ENCODE measurements around the genes MID2 and RTL9.

DNA sequence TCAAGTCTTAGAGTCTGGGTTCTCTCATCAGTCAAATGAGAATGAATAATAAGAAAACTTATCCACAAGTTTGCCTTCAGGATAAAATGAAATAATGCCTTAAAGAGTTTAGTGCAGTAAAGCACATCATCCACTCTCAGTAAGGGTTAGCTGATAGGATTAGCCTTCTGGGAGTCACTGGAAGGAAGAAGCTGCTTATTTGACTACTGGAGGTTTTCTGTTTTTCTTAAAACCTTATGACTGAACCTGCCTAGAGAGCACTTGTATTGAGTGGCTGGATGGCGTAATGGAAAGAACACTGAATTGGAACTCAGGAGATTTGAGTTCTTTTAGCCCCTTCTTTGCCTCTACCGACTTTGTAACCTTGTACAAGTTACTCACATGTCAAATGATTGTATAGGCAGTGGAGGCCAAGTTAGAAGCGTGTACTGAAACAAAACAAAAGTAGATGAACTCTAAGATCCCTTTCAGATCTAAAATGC is 1.9 kb downstream of the RNF128 start:
- RAMPAGE, long total RNA: no peak
- RRBS: no CpG with 5 or more reads among the region's 3 CpGs

GRCh38 chrX:106772847-106773195 is 29.7 kb upstream of the TBC1D8B start:
- RAMPAGE, long total RNA: no peak
- RRBS: no CpG with 5 or more reads among the region's 6 CpGs

DNA sequence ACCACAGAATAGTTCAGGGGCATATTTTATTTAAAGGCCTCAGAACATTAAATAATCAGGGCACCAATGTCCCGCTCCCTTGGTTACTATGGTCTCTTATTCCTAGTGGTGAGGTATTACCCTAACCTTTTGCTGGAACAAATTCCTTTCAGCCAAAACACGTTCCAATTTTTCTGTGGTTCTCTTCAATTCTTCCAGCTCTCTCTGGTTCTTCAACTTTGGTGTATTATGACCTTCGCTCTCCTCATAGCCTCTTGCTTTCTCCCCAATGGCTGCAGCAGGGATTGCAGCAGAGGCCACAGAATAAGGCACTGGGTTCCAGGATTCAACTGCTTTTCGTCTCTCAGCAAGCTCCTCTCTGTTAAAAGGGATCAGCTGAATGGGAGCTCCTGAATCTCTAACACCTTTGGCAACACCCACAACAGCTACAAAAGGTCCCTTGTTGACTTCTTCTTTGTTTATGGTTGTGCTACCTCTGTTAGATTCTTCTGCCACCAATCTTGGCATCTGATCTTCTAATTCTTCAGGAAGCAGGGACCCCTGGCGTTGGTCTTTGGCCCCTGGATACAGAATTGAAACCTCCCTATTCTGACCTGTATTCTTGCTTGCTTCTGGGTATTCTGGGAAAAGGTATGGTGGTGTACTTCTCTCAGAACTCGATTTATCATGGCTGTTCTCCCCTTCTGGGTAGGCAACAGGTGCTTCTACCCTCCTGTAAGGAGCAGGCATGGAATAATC is 22.4 kb downstream of the CLDN2 start:
- RAMPAGE, long total RNA: no peak
- RRBS: no CpG with 5 or more reads among the region's 6 CpGs

- RAMPAGE, long total RNA: no peak
- RRBS: no CpG with 5 or more reads among the region's 11 CpGs
Measured at GRCh38 chrX:107712509-107713358, 62.9 kb downstream of the TSC22D3 start.

DNA sequence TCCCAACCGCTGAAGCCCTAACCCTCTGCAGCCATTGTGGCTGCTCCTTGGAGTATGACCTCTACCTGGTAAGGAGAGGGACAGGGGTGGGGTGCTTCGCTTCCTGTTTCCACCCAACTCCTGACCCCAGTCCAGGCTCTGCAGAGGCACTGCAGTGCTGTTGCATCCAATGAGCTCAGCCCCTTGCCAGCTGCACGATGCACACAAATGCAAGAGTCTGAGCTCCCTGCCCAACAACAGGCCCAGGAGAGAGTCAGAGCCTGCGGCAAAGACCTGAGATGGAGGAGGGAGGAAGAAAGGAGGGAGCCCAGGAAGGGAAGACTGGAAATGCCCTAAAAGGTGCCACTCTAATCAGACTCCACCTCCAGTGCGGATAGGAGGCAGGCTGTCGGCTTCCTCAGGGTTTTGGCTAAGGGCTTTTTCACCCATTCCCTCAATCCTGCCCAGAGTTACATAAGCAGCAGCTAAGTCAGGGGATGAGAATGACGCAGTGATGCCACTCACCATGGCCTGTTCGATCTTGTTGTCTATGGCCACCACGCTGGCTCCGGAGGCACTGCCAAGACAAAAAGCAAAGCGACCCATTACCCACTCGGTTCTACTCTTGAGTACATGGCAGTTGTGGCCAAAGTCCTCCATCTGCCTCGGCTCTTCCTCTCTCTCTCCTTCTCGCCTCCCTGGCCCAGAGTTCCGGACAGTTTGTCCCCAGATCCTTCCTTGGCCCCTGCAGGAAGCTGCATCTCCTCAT is 60.0 kb downstream of the TSC22D3 start:
- RAMPAGE, long total RNA: no peak
- RRBS: 0% methylated on average over 1 of the region's 15 CpGs

DNA sequence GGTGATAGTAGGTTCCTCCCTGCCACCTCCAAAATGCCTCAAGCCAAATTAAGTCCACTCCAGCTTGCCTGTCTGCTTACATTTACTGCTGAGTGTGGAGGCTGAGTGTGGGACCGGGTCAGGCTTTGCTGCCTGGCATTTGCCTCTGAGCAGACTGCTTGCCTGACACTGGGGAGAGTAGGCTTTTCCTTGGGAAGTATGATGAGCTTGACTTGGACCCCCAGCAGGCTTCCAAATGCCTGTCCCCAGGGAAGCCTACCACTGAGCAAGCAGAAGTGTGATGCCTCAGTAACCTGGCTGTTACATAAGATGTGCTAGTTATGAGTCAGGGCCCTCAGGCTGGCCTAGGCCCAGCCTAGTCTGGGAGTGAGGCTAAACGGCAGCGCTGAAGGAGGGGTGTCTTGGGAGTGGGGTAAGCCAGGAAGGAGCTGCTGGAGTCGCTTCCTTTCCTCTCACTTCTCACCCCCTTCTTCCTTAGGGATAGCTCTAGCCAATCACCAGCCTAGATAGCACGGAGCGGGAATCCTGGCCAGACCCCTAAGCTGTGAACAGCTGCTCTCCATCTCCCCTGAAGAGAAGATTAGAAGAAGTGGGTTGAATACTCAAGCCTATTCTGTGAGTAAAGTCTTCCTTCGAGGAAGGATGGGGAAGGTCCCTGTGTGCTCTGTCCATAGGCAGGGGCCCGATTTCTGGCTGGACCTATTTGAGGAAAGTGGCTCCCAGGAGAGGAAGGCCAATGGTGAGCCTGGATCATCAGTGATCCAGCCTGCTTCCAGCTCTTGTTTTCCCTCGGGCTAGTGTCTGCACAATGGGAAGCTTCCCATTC is 8.8 kb downstream of the TSC22D3 start:
- RAMPAGE, long total RNA: no peak
- RRBS: no CpG with 5 or more reads among the region's 9 CpGs

- RAMPAGE, long total RNA: no peak
- RRBS: no CpG with 5 or more reads among the region's 2 CpGs
Measured at GRCh38 chrX:107769525-107769968, 6.0 kb downstream of the TSC22D3 start.

DNA sequence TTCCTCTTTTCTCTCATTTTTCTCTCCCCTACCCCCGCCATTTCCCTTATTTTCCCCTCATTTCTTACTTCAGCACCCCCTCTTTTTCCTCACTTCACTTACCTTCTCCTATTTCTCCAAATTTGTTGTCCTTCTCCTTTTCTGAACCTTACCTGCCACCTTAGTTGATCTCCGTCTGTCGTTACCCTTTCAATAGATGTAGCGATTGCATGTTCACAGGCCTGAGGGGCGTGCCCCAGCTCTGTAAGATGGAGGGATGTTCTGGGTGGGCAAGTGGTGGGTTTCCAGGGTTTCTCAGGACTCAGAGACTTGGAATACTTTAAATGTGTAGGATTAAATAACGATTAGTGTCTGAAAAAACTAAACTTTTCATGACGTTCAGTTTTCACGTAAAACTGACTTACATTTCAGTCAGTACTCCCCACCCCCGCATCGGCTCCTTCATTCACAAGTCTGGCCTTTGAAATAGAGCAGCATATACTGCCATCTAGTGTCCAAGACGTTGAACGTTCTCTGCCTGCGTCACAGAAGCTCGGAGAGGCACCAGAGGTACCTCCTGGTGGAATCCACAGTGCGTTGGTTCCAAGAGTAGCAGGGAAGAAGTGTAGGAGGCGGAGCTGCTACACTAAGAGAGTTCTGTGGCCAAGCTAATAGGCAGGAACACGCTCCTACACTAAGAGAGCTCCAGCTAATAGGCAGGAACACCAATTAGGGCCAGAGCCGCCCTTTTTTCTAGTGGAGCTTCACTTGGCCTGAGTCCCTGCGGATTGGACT is 478 bp upstream of the NCBP2L start:
- RAMPAGE, long total RNA: no peak
- RRBS: no CpG with 5 or more reads among the region's 19 CpGs

DNA sequence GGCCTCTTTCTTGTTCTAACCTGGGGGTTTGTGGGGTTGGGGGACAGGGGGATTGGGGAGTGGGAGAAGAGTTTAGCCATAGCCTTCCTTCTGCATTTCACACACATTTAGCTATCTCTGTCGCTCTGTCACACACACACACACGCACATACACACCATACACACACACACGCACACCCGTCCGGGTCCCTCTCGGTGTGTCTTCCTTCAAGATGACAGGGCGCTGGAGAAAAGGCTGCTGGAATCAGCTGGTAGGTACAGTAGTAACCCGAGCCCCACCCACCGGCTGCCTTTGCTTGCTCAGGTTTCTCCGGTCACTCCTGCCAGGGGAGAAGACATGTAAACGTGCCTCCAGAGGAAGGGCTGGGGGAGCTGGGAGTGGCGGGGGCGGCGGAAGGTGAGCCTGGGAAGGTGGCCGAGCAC is at the start of gene MID2:
Gene MID2 (plus strand): TSS at position 317 of the 423 bp plus-strand sequence.
- RAMPAGE, long total RNA: no peak
- RRBS: 0% methylated on average over 4 of the region's 15 CpGs

DNA sequence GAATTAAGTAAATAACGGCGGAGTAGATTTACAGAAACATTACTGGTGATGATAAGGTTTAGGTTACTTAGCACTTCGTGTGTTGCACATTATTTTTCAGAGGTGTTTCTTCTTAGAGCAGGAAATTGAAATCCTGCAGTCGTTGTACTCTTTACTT is 1.3 kb downstream of the MID2 start:
- RAMPAGE, long total RNA: no peak
- RRBS: no CpG with 5 or more reads among the region's 4 CpGs

- RAMPAGE, long total RNA: no peak
- RRBS: 8% methylated on average over 2 of the region's 34 CpGs
Measured at GRCh38 chrX:107935496-107936205, 46.5 kb downstream of the TEX13B start.

GRCh38 chrX:108018608-108019021 is 26.2 kb upstream of the VSIG1 start:
- RAMPAGE, long total RNA: no peak
- RRBS: no CpG with 5 or more reads among the region's 2 CpGs

- RAMPAGE, long total RNA: no peak
- RRBS: no CpG with 5 or more reads among the region's 3 CpGs
Measured at GRCh38 chrX:108084735-108085309, 6.5 kb downstream of the PSMD10 start.

DNA sequence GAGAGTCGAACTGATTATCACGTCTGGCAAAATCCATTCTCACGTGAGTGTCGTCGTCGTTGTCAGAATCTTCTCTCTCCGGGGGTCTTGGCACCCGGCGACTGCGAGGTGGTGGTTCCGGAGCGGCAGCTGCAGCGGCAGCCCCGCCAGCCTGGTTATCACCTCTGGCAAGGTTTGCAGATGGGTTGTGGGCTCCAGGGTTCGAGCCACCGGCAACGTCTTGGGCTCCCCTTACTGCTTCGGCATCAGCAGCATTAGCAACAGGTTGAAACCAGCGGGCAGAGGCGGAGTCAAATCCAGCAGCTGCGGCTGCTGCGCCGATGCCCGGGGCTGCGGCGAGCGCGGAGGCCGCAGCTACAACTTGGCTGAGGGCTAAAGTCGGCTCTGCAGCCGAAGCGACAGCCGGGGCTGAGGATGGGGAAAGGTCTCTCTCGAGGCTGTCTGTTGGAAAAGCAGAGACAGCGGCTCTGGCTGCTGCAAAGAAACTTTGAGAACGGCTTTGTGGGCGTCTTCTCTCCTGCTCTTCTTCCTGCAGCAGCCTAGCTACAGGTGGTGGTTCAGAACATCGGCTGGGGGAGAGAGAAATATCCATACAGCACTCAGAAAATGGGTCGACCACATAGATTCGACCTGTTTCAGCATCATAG is 3.7 kb downstream of the IRS4 start:
- RAMPAGE, long total RNA: no peak
- RRBS: 7% methylated on average over 19 of the region's 40 CpGs

DNA sequence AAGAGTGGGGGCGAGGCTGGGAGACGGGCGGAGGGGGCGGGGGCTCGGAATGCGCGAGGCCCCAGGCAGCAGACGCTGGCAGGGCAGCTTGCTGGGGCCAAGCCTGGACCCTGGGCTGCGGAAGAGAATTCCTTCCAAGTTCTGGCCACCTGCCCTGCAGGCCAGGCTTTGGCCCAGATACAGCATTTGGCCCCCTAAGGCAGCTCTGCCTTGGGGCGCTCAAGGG is 271 bp upstream of the KCNE5 start:
- RAMPAGE, long total RNA: no peak
- RRBS: no CpG with 5 or more reads among the region's 10 CpGs

DNA sequence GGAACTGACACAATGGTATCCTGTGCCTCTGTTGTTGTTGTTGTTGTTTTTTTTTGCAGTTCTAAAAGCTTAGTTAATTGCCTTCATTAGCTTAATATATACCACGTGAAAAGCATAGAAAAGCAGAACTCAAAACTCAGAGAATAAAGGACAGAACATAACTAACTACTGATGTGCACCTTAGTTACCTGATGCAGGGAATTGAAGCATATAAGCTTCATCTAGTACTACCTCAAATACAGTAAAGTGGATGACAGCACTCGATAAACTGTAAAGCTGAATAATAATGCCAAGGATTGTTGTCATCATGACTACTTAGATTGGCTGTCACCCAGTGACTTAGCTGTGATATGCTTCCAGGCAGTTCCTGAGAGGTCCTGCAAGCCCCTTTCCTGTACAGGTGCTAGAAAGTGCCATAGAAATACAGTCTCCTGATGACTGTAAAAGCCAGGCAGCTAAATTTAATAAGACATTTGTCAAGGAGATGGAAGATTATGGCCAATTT is 29.5 kb downstream of the TMEM164 start:
- RAMPAGE, long total RNA: no peak
- RRBS: no CpG with 5 or more reads among the region's 2 CpGs

DNA sequence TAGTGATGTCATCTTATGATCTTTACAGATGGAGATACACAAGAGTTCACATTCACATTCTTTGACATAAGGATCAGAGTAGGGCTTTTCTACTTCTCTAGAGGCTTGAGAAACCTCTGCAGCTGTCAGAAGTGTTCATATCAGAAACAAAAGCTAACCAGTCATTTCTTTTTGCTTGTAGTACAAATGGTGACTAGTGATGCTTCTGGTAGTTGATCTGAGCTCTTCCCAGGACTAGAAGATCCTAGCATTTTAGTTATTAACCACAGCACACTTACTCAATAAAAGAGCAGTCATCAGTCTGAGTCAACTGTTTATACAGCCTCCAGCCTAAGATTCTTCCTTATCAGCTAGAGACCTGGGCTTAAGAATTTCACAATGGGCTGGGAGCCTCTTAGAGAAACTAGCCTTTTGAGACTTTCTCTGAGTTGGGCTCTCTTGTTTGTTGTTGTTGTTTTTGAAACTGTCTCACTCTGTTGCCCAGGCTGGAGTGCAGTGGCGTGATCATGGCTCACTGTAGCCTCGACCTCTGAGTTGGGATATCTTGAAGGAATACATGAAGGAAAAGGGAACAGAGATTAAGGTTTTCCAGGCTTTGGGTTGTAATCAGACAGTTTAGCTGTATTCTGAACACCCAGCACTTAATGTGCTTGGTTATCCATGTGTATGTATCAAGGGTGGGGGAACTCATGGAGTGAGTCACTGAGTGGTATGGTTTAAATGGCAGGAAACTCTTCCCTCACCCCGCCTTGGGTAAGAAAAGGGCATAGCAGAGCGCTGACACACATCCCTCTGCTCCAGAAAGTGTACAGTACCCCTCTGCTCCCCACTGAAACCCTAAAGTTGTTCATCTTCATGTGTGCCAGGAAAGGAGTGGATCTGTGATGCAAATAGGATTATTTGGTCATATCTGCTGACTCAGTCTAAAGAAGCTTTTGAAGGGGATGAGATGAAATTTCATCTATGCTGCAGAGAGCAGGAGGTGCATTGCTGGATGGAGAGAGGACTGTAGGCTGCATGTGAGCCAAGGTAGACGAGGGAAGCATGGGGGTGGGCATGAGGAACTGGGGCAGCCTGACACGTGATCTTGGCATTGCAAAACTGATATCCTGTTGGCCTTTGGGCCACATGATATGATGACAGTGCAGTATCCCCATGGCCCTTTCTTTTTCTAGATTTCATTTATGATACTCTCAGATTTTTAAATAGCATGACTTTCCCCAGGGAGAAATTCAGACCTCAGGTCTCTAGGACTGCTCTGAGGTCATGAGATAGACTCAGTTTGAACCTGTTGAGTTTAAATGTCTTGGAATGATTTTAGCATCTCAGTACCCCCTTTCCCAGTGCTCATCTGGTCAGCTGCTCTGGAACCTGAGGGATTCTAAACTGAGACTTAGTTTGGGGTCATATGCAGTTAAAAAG is 84.5 kb downstream of the TMEM164 start:
- RAMPAGE, long total RNA: no peak
- RRBS: no CpG with 5 or more reads among the region's 6 CpGs

DNA sequence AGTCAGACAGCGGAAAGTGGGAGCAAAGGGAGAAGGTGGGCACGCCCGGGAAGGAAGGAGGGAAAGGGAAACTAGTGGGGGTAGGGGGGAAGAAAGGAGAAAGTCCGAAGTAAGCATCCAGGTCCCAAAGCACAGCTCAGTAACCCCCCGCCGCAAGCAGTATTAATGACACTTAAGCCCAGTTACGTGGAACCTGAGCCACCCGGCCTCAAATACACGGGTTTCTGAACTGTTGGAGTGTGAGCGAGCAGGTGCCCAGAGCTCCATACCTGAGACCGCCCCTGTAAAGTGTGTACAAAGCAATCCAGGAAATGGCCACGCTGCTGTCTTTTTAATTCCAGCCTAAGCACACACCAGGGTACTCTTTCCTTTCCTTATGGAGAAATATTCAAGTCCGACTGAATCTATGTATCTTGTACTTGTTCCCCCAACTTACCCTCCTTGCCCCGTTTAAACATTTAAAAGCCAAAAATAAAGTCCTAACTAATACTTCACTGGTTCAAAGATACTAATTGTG is 587 bp upstream of the AMMECR1 start:
- RAMPAGE, long total RNA: no peak
- RRBS: 10% methylated on average over 2 of the region's 14 CpGs

GRCh38 chrX:110358562-110359107 is at the start of gene RTL9:
Gene RTL9 (plus strand): TSS chrX:110358848.
- RAMPAGE, long total RNA: no peak
- RRBS: no CpG with 5 or more reads among the region's 4 CpGs

DNA sequence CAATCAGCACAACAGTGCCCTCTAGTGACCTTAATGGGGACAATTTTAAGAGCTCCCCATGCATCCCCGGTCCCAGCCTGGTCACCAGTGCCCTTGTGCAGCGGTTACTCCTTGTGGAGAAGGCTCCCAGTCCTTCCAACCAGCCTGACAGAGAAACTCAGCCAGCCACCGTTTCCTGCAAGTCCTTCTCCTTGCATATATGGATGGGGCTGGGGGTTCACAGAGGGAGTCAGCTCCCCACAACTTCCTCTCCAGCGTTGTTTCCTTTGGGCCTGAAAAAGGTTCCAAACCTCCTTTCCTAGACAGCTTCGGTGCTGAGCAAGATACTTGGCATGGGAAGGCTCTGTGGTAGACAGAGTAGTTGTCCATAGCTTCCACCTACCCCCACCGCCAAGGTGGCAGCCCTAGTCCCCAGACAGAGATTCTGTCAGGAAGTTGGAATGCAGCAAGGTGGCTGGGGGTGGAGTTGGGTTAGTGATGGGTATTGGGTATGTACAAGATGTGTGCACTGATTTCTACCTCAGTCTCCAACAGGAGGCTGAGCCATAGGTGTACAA is 4.4 kb downstream of the PAK3 start:
- RAMPAGE, long total RNA: no peak
- RRBS: no CpG with 5 or more reads among the region's 6 CpGs